Transverse colon (tissue), 4 donors: ENCODE data around the gene PRODH.

DNA sequence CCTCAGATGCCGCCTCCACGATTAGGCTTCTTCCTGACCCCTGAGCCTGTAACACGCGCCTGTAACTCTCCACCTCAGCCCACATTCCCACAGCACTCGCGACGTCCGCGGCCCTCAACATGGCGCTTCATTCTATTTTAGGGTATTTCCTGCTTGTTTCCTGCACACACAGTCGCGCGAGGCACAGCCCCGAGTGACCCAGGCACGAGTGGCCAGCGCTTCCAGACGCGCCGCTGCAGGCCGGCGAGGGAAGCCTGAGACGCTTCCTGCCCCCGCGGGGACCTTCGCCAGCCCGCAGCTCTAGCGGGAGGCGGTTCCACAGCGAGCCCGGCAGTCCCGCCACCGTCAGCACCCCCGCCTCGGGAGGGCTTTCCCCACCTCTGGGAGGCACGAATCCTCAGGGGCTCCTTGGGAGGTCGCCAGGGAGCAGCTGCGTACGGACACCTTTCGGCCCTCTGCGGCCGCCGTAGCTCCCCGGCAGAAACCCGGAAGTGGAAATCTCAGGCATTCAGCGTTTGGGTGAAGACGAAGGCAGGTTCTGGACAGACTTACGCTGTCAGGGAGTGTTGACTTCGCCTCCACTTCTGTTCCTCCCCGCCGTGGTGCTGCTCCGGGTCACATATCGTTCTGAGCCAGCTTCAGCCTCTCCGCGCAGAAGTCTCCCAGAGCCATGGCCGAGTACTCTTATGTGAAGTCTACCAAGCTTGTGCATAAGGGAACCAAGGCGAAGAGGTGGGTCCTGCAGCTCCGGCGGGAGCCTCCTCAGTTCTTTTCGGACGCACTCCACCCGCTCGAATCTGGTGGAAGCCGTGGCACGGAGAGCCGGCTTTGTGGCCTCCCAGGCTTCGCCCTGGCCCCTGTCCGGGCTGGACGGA, 2926.0 kb upstream of the OR11H1 start:
- PRO-cap: unidirectional peak, minus-strand start at position 201 of the sequence; bidirectional peak, plus-strand start at position 600 of the sequence, minus-strand start at position 302 of the sequence; unidirectional peak, plus-strand start at position 600 of the sequence
- RAMPAGE, long total RNA, 4 experiments: no peak in any of the 4 experiments

DNA sequence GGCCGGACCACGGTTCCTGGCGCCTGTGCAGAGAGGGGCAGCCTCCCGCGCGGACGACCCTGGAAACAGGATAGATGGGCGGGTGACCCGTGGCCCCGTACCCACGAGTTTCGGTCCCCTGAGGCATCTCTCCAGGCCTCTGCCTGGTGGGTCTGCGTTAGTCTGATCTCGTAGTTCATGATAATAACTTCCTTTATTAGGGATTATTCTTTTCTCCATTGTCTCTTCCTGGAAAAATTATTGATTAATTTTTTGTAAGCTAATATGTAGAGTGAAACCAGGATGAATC, 2925.4 kb upstream of the OR11H1 start:
- PRO-cap: no peak
- RAMPAGE, long total RNA, 4 experiments: no peak in any of the 4 experiments

GRCh38 chr22:17117843-17118338, 3.3 kb downstream of the TMEM121B start:
- PRO-cap: no peak
- RAMPAGE, long total RNA, 4 experiments: no peak in any of the 4 experiments

DNA sequence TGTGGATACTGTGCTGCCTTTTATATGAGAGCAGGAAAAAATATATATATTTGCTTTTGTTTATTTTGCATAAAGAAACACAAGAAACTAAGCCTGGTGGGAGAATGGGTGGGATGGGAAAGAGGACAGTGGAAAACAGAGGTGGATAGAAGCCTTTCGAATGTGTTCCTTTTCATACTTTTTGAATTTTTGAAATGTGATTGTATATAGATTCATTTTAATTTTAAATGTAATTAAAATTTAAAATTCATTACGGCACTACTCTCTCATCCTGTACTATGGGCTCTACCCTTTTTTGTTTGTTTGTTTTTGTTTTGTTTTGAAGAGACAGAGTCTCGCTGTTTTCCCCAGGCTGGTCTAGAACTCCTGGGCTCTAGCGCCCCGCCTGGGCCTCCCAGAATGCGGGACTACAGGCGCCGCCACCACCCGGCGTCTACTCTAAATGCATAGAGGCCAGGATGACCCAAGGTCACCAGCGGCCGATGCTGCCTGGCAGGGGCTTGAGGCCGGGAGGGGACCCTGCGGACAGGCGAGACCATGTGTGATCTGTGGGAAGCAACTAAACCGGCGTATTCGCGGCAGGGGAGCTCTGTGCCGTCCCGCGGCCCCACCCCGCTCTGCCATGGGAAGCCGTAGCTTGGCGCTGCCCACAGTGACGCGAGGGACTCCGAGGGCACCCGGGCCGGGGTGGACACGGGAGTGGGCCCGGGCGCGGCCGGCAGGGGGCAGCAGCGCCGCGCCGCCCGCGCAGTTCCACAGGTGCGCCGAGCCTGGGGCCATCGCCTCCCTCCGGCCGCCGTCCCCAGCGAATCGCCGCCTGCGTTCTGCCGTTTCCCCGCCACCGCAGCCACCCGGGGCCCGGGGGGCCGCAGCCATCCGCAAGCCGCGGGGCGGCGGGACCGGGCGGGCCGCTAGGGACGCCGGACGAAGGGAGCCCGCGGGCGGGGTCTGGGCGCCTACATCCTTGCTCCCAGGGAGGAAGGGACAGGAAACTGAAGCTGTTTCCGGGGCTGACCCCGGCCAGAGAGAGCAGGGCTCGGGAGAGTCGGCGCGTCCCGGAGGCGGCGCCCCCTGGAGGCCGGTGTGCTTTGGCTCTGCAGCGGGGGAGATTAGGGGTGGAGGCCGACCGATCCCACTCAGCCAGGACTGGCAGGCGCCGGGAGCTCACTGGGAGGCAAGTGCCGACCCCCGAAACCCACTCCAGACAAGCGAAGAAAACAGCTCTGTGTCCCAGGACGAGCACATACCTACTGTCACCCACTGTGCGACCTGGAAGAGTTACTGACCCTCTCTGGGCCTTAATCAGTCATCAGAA, 12.3 kb upstream of the HDHD5 start:
- PRO-cap: bidirectional peak, plus-strand start at position 758 of the sequence, minus-strand start at position 618 of the sequence; bidirectional peak, plus-strand start at position 1,107 of the sequence, minus-strand start at position 977 of the sequence
- RAMPAGE, long total RNA, 4 experiments: no peak in any of the 4 experiments

DNA sequence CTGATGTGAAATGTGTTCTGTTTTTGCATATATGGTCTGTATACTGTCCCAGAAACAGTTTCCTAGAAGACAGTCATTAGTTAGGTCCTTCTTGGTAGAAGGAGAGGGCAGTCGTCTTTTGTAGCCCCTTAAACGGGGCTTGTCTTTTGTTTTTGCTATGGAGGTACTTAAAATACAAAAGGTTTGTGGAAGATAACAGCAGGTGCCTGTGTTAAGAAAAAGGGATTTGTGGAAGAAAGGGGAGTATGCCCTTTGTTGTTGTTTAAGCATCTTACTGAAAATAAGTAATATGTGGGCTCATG, 95.4 kb upstream of the SLC25A18 start:
- PRO-cap: no peak
- RAMPAGE, long total RNA, 4 experiments: no peak in any of the 4 experiments

DNA sequence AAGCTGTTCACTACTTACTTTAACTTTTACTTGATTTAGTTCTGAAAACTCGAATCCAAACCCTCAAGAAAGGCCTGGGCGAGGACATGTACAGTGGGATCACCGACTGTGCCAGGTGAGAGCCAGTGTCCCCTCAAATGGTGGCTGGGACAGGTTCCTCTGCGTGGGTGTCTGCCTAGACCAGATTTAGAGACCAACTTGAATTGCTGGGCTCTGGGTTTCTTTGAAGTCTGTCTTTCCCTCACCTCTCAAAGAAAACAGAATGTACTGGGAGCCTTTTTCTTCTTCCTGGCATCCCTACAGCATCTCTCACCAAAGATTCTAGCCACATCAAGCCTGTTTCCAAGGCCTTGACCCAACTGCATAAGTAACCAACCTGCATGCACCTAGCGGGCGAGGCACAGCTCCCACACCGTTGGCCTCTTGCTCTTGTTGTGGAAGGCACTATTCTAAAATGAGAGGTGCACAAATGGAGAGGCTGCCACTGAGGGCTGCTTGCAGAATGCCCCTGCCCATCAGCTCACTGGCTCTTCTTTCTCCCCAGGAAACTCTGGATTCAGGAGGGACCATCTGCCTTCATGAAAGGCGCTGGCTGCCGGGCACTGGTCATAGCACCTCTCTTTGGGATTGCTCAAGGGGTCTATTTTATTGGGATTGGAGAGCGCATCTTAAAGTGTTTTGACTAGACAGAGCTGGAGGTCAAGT, 26.4 kb downstream of the SLC25A18 start:
- PRO-cap: no peak
- RAMPAGE, long total RNA, 4 experiments: no peak in any of the 4 experiments

DNA sequence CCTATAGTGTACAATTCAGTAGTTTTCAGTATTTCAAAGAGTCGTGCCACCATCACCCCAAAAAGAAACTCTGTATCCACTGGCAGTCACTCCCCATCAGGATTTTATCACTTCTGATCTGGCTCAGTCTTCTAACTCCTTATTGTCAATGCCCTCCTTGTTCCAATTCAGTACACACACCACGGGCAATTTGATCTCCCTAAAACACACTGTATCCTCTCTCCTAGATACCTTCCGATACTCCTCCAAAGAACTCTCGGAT, 751 bp upstream of the BCL2L13 start:
- PRO-cap: no peak
- RAMPAGE, long total RNA, 4 experiments: no peak in any of the 4 experiments

DNA sequence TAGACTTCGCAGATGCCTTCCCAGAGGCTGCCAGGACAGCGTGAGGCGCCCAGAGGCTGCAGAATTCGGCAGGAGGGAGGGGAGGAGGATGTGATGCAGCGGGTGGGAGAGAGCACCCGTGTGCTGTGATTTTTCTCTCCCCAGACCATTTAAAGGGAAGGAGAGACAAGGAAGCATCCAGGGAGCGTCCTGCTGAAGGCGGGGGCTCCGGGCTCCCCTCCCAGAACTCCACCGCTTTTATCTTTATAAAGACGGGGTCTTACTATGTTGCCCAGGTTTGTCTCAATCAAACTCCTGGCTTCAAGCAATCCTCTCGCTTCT, 25.2 kb downstream of the BID start:
- PRO-cap: no peak
- RAMPAGE, long total RNA, 4 experiments: no peak in any of the 4 experiments

DNA sequence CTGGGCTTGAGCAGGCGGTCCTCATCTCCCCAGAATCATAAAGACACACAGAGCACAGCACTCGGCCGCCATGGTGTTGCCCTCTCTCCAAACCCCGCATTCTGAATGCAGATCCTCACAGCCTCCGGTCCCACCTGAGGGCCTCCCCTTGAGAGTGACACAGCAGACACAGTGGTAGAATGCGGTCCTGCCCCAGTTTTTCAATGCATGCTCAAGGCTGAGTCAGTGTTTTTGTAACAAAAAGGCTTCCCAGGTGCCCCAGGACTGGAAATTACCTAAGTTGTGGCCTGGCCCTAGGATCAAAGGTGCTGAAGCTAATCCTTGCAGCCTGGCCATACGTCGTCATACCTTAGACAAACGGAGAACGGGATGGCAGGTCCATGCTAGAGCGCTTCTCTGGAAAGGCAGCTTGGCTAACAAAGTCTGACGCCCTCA, 30.4 kb upstream of the BID start:
- PRO-cap: no peak
- RAMPAGE, long total RNA, 4 experiments: no peak in any of the 4 experiments

GRCh38 chr22:17889984-17891205, 116.1 kb upstream of the BID start:
- PRO-cap: unidirectional peak, minus-strand start at chr22:17890380; unidirectional peak, minus-strand start at chr22:17890404; unidirectional peak, minus-strand start at chr22:17890479; unidirectional peak, minus-strand start at chr22:17890595
- RAMPAGE, long total RNA, 4 experiments: start-site peak on the minus strand in 2 of 4 experiments, at chr22:17890412-17890689 at its widest, 8 to 17 reads per replicate

- PRO-cap: bidirectional peak, plus-strand start at chr22:17920436, minus-strand start at chr22:17920276
- RAMPAGE, long total RNA, 4 experiments: start-site peak on the minus strand in 2 of 4 experiments, at chr22:17920534-17920919 at its widest, 14 to 26 reads per replicate
These were observed 104.0 kb downstream of the MICAL3 start for GRCh38 chr22:17919970-17921096.

DNA sequence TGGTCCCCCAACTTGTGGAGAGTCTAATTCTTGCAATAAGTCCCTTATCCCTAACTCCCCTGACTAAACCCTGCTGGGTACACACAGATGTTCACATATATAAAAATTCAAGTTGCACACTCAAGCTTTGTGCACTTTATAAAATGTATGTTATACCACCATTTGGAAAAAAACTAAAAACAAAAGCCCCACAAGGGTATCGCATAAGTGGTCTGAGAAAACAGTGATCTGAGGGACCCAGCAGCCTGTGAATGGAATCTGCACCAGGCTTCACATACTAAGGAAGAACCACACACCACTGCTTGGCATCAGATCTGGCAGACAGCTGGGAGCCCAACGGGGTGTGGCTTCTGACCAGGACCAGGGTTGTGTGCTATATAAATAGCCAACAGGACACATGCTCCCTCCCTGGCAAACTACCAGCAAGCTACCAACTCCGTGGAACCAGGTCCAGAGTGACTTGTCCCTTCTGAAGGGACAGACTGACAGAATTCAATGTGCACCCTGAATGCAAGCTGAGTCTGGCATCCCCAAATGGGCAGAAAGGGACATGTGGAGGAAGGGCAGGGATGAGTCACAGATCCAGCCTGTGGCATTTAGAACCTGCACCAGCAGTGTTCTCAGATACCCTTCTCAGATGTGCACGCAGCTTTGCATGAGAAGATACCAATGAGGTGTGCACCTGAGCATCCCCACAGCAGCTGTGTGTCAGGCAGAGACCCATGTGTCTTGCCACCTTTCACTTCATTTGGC, 93.1 kb downstream of the MICAL3 start:
- PRO-cap: no peak
- RAMPAGE, long total RNA, 4 experiments: no peak in any of the 4 experiments

- PRO-cap: unidirectional peak, plus-strand start at chr22:18032784
- RAMPAGE, long total RNA, 4 experiments: no peak in any of the 4 experiments
These were observed 8.1 kb upstream of the MICAL3 start for GRCh38 chr22:18032336-18033067.

GRCh38 chr22:18055824-18056721, 21.7 kb upstream of the PEX26 start:
- PRO-cap: bidirectional peak, plus-strand start at chr22:18056435, minus-strand start at chr22:18056232; bidirectional peak, plus-strand start at chr22:18056623, minus-strand start at chr22:18056464
- RAMPAGE, long total RNA, 4 experiments: no peak in any of the 4 experiments

GRCh38 chr22:18114367-18114925, 3.8 kb downstream of the TUBA8 start:
- PRO-cap: no peak
- RAMPAGE, long total RNA, 4 experiments: no peak in any of the 4 experiments

- PRO-cap: no peak
- RAMPAGE, long total RNA, 4 experiments: no peak in any of the 4 experiments
These were observed 34.8 kb downstream of the RIMBP3 start for GRCh38 chr22:18576868-18577415.

- PRO-cap: no peak
- RAMPAGE, long total RNA, 4 experiments: no peak in any of the 4 experiments
These were observed at the start of gene PRODH for GRCh38 chr22:18936000-18936511. Gene PRODH, minus strand, starts transcription at chr22:18936293.

DNA sequence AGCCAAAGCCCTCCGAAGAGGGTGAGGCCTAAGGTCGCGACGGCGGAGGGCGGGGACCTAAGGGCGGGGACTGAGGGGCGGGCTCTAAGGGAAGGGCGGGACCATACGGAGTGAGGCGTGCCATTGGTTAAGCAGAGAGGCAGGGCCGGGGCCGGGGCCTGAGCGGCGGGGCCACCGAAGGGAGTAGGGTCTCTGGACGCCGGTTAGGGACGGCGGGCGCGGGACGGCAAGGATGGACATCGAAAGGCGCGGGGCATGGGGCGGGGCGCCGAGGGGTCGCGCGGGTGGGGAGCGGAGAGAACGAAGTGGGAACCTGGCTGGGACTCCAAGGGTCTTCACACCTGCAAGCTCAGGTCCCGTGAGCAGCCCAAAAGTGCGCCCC, 293 bp upstream of the DGCR2 start:
- PRO-cap: bidirectional peak, plus-strand start at position 206 of the sequence, minus-strand start outside the sequence
- RAMPAGE, long total RNA, 4 experiments: no peak in any of the 4 experiments

DNA sequence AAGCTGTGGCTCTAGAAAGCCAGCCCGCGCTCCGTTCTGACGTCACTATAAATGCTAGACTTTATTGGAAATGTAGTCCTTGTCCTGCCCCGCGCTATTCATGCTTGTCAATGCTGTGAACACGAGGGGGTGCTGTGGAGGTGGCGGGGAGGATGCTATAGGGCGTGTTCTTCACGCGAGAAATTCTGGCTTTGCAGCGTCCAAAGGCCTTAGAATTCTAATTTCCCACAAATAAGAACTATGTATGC, 216 bp upstream of the ESS2 start:
- PRO-cap: no peak
- RAMPAGE, long total RNA, 4 experiments: no peak in any of the 4 experiments

DNA sequence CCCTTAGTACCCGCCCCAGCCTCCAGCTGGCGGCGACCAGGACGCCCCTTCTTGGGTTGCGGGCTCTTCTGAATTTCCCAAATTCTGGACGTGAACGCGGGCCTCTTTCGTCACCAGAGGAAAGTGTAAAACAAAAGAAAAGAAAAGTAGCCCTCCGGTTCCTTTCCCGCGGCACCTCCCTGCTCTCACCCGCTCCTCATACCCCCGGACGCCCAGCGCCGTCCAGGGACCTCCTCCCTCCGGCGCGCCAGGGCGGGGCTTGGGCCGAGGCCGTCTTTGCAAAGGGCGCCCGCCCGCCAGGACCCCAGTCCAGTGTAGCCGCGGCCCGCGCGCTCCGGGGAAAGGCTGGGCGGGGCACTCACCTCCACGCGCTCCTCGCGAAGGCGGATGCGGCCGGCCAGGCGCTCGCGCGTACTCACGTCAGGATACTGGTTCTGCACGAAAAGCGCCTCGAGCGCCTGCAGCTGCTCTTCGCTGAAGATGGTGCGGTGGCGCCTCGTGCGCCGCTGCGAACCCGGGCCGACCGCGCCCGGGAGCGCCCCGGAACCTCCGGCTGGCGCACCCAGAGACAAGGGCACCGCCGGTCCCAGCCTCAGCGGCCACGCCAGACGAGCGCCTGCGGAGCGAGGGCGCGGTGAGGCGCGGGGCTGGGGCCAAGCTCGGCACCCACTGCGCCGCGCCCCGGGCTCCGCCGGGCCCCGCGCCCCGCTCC, 635 bp downstream of the GSC2 start:
- PRO-cap: unidirectional peak, minus-strand start at position 516 of the sequence
- RAMPAGE, long total RNA, 4 experiments: no peak in any of the 4 experiments